Ureter (tissue), 1 donor: ENCODE measurements around the genes OTOF, FAM166C and KCNK3.

GRCh38 chr2:25592846-25593596 is 80.4 kb downstream of the DTNB start:
- PRO-cap: no peak

DNA sequence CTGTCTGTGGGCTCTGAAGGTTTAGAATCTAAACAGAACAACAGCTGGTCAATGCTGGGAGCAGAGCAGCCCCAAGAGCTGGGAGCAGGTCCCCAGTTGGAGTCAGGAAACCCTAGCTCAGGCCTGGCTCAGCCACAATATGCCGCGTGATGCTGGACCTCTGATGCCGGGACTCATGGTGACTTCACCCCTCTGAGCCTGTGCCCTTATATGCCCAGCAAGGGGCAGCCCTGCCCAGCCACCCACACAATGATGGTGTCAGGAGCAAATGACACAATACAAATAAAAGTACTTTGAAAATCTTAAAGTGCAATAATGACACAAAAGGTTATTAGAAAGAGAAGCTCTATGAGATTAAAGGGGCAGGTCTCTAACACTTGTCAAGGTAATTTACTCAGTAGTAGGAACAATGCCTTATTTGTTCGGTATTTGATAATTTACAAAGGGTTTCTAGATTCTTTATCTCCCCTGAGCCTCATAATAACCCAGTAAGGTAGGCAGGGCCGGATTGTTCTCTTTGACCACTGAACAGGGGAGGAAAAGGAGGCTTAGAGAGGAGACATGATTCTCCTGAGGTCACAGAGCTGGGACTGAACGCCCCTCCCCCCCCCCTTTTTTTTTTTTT is 18.3 kb upstream of the KIF3C start:
- PRO-cap: no peak

GRCh38 chr2:26001765-26002359 is 19.6 kb upstream of the KIF3C start:
- PRO-cap: no peak

GRCh38 chr2:26020068-26020860 is 13.6 kb upstream of the RAB10 start:
- PRO-cap: no peak

DNA sequence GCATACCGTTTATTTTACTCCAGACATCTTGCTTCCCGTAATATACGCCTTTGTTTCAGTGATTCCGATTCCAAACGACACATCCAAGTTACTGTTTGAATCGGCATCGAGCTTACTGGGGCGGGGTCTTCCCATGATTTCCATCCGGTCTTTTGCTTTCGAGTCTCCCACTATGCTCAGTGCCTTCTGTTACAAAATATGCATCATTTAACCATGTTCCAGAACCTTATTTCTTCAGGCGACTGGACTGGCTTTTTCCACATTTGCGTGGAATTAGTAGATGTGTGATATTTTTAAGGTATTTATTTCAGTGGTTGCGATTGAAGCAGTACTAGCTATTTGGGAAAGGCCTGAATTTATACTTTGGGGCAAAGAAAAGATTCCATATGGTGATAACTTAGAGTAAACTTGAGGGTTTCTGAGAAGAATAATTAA is 908 bp downstream of the RAB10 start:
- PRO-cap: no peak

GRCh38 chr2:26036024-26036258 is 2.1 kb downstream of the RAB10 start:
- PRO-cap: no peak

DNA sequence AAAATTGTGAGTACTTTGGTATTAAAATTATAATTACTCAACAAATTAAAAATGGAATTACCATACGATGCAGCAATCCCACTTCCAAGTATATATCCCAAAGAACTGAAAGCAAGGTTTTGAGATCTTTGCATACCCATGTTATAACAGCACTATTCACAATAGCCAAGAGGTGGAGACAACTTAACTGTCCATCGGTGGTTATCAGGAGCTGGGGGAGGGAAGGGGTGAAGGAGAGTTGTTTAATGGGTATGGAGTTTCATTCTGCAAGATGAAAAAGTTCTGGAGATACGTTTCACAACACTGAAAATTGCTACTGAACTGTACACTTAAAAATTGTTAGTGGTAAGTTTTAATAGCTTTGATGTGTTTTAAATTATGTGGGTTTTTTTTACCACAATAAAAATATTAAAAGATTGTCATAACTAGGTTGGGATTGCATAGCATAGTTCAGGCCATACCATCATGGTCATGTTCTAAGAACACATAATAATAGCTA is 25.7 kb downstream of the RAB10 start:
- PRO-cap: no peak

GRCh38 chr2:26079767-26080761 is 46.2 kb downstream of the RAB10 start:
- PRO-cap: no peak

GRCh38 chr2:26184497-26184696 is 11.5 kb downstream of the GAREM2 start:
- PRO-cap: no peak

DNA sequence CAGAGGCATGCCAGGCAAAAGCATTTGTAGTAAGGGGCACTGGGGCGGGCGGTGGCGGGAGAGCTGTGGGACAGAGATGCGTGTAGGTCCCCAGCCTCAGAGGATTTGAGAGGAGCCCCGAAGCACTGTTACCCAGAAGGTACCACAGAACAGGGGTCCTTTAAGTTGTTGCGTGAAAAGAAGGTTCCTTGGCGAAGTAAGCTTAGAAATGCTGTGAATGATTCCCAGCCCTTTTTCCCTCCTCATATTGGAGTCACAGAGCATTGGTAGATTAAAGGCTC is 12.5 kb downstream of the GAREM2 start:
- PRO-cap: no peak

GRCh38 chr2:26355436-26356074 is 9.0 kb upstream of the ADGRF3 start:
- PRO-cap: no peak

- PRO-cap: unidirectional peak, minus-strand start at chr2:26423539
These were observed 21.6 kb downstream of the DRC1 start for GRCh38 chr2:26423416-26423686.

DNA sequence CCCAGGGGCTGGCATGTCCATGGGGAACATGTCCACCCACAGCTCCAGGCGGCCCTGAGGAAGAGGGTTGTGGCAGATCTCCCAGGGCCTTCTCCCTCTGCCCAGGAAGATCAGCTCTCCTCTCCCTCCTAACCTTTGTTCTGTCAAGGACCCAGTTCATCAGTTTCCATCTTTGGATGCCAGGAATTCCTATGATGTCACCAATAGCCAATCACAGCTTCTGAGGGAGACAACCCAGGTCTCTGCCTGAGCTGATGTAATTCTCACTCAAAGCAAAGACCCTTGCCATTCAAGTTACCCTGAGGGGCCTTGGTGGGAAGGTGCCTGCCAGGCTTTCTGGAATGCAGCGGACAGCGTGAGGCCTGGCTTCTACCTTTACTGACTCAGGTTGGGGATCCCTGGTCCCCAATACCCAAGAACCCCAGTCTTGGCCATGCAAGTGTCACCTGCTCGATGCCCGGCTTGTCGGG is 61.8 kb downstream of the DRC1 start:
- PRO-cap: no peak

DNA sequence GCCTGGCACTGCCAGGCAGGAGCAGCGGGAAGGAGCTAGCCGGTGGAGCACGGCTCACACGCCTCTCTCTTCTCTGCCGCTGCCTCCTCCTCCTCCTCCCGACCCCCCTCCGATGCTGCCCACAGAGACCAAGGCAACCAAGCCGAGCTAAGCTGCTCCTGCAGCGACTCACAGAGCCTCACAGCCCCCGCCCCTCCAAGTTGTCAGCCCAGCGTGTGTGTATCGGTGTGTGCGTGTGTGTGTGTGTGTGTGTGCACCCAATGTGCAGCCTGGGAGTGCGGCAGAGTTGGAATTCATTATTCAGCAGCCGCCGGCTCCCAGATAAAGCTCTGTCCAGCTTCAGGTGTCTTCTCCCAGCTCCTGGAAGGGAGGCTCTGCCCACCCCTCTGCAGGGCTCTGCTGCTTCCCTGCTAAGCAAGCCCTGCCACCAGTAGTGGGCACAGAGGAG is at the start of gene OTOF:
Gene OTOF, minus strand, starts transcription at position 172 of the 448 bp plus-strand sequence.
- PRO-cap: no peak

GRCh38 chr2:26562105-26562684 is at the start of gene FAM166C:
Gene FAM166C, plus strand, starts transcription at chr2:26562587.
- PRO-cap: no peak

DNA sequence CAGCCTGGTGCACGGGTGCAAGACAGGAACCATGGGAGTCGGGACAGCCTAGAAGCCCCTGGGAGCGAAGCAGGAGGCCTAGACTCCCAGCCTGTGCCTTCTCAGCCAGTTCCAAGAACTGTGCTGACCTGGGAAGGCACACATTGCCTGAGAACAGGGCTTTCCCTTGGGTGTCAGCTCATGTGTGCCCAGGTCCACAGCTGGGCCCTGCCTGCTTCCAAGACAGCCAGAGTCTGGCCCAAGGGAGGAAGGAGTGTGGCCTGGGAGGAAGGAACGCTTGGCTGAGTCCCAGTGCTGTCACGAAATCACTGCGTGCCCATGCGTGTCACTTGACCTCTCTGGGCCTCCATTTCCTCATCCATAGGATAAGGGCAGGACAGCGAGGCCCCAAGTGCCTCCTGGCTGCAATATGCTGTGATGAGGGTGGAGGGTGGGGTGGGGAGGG is 732 bp upstream of the KCNK3 start:
- PRO-cap: no peak

- PRO-cap: bidirectional peak, plus-strand start at chr2:26692711, minus-strand start at chr2:26692505
These were observed at the start of gene KCNK3 for GRCh38 chr2:26692599-26693237. Gene KCNK3, plus strand, starts transcription at chr2:26692722.

DNA sequence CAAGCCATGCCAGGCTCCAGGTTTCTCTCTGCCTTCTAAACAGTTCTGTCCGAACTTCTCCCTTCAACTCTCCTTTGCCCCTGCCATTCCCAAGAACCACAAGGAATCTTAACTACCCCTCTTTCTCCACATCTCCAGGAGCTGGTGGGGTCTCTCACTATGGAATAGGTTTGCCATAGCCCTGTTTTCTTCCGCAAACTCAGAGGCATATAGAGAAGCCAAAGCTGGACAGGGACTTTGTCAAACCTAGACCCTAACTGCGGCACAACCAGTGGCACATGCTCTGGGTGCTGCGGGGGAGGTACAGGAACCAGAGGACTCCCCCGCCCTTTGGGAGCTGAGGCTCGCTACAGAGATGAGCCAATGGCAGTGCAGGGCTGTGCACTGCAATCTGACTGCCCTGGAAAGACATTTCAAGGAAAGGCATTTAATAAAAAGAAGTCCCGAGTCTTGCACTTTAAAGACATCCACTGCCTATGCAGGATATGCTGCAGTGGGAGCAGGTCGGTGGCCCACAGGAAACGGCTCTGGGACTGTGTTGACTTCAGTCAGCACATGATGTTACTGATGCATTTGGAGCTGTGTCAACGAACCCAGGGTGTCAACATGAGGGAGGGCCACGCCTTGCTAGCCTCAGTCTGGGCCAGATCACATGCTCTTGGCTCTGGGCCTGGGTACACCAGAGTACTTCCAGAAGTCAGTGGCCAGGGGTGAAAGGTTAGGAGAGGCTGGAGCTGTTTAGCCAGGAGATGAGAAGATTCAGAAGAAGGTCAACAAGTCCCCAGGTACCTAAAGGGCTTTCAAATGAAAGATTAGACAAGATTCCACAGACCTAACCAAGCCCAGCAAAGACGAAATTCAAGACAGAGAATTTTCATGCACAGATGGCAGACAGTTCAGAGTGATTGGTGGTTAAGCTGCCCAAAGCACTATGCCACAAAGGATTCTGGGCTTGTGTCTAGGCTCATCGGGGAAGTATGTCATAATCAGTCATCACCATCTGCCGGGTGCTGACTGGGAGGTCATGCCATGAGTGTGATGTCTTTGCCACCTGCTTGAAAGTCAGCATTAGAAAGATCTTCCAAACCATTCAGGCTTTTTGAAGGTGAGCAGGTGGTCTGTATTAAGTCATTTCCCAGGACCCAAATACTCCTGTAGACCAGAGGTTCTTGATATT is 8.3 kb downstream of the SLC35F6 start:
- PRO-cap: no peak

GRCh38 chr2:27018124-27018551 is 14.6 kb upstream of the TMEM214 start:
- PRO-cap: no peak

- PRO-cap: no peak
These were observed 6.2 kb upstream of the TMEM214 start for GRCh38 chr2:27026500-27026996.